GM06990 (cell line): ENCODE results near the gene CDK5RAP2.

- RRBS = 4% methylated on average over 18 of the region's 60 CpGs
Measured at GRCh38 chr9:120579266-120580554, at the start of gene CDK5RAP2. Gene CDK5RAP2, minus strand, starts transcription at chr9:120580167.

DNA sequence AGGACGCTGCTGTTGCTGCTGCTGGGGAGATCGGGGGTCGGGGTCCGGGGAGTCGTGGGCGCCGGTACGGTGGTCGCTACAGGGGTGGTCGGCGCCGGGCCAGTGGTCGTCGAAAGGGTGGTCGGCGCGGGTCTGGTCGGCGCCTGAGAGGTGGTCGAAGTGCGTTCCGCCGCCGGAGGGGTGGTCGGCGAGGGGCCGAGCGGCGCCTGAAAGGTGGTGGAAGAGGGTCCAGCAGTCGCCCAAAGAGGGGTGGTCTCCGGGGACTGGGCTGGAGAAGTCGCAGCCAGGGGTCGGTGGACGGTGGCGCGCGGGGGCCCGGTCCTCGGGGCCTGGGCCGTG is 499 bp downstream of the MEGF9 start:
- RRBS = 4% methylated on average over 31 of the region's 40 CpGs

- RRBS = 24% methylated on average over 4 of the region's 6 CpGs
Measured at GRCh38 chr9:120715112-120715305, 739 bp upstream of the MEGF9 start.

DNA sequence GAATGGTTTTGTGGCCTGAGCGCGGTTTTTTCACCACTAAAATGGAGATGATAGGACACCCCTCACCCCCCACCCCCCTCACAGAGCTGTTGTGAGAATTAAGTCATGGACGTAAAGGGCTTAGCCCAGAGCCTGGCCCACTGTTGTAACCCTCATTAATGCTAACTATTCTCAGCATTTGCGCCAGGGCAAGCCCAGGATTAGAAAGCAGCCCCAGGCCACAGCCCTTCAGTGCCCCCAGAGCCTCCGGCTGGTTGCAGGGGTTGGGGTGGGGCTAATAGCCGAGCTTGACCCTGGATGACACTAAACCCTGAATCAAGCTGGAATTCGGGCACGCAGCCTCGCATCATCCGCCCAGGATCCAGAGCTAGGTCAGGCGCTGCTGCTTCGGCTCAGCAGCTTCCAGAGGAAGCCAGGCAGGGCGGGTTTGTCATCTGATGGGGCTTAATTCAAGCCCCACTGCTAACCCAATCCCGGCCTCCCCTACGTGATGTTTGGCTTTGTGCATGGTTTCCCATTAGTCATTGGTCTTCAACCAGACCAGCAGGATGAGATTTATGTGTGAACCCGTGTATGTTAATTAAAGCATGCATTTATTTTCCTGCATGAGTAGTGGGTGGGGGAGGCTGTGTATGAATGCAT is 1.2 kb upstream of the MEGF9 start:
- RRBS = no CpG with 5 or more reads among the region's 16 CpGs

GRCh38 chr9:120816927-120818109 is 24.1 kb downstream of the B3GALT9 start:
- RRBS = no CpG with 5 or more reads among the region's 9 CpGs

GRCh38 chr9:120891269-120892018 is 14.5 kb upstream of the PHF19 start:
- RRBS = 82% methylated on average over 2 of the region's 13 CpGs

DNA sequence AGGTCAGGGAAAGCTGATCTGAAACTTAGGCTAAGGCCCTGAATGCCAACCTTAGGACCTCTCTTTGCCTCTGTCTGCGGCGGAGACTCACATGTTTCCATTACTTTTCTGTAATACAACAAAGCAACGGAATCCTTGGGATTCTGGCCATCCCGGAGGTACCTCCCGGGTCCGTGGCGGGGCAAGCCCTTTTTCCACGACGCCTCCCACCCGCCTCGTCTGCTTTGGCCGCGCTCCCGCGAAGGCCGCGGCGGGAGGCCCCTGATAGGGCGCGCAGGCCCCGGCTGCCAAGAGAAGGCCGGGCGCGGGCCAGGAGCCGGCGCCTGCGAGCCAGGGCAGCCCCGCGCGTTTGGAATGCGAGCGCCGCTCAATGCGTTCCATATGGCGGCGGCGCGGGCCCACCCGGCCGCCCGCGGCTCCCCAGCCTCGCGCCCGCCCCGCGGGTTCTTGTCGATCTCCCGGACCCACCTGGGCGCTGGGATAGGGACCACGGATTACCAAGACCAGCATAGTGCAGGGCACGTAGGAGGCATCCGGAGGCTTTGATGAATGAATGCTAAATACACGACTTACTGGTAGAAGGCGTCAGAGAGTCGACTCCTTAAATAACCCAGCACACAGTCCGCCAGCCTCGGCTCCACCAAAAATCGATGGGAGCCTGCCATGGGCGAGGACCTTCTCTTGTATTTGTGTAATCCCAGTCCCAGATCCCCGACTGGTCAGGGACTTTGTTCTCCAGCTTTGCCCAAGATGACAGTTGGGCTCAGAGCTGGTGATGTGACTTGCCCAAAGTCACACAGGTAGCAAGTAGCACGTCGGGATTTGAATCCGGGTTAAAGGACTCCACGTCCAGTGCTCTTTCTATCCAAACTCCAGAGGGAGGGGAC is 17.6 kb upstream of the PHF19 start:
- RRBS = 97% methylated on average over 15 of the region's 65 CpGs

DNA sequence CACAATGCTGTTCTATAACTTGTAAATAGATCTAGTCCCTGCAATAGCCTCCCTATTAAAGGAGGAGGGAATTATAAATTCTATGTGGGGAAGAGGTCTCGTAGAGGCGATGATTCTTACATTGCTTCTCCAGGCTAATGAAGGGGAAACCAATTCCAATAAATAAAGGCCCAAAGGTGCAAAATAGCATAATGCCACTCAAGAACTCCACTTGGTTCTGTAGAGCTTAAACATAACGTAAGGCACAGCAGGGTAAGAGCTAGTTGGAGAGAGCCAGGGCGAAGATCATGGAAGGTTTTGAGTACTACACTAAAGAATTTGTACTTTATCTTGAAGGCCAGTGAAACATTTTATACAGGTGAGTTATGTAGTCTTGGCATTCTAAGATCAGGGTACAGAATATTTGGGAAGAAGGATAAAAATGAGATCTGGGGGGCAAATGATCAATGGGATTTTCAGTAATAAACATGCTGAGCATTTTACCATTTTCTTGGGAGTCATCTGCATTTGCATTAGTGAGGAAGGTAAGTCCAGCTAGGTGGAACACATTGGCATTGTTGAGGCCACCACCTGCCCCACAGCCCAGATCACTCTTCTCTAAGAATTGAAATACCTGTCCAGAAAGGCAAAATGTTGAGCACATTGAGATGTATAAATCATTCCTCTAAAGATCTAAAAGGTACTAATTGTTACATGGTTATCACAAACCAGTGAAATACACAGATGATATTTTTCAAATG is 34.1 kb downstream of the C5 start:
- RRBS = no CpG with 5 or more reads among the region's 4 CpGs

GRCh38 chr9:121072928-121073423 is 1.8 kb upstream of the CNTRL start:
- RRBS = no CpG with 5 or more reads among the region's 4 CpGs

GRCh38 chr9:121141894-121142427 is 59.7 kb downstream of the RAB14 start:
- RRBS = no CpG with 5 or more reads among the region's 2 CpGs

- RRBS = 2% methylated on average over 18 of the region's 67 CpGs
Measured at GRCh38 chr9:121200823-121201514, 700 bp downstream of the RAB14 start.

- RRBS = no CpG with 5 or more reads among the region's 11 CpGs
Measured at GRCh38 chr9:121288152-121288810, 20.3 kb downstream of the GSN start.

- RRBS = no CpG with 5 or more reads among the region's 6 CpGs
Measured at GRCh38 chr9:121335154-121335835, 34.8 kb downstream of the STOM start.

DNA sequence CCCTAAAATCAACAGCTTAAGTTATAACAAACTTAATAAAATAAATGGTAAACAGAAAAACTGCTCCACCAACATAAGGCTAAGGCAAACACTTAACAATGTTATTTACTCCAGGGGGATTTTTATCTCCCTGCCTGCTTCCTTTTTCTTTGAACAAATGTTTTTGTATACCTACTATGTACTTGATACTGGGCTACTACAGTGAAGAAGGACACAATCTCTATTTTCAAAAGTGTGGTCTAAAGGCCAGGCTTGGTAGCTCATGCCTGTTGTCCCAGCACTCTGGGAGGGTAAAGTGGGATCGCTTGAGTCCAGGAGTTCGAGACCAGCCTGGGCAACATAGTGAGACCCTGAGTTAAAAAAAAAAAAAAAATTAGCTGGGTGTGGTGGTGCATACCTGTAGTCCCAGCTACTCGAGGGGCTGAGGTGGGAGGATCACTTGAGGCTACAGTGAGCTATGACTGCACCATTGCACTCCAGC is 3.4 kb downstream of the STOM start:
- RRBS = no CpG with 5 or more reads among the region's 3 CpGs

DNA sequence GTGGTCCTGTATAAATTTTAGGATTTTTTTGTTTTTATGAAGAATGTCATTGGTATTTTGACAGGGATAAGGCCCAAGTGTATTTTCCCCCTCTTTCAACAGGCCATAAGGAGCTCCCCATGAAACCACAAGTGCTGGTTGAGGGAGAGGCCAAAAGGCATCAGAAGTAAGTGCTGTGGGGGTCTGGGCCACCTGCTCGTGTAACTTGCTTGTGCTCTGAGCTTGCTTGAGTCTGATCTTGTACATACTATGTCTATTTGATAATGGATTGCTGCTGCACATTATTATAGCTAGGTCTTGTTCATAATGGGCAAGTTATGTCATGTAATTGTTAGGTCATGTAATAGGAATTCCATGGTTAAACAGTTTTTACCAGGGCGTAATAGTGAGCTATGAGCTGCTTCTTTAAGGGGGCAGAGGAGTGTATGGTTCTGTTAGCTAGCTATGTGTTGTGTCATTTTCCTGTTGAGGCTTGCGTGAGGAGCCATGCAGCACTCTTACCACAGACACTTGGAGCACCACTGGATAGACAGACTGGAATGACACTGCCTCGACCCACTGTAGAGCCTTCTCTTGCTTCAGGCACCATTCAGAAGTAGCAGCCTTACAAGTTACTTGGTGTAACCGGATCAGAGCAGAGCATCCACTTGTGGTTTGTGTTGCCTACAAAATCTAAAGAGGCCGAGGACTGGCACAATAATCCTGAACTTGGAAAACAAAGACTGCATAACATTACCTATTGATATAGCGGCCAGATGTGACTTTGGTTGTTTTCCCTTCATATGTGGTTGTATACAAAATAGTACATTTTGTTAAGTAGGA is 28.2 kb upstream of the STOM start:
- RRBS = no CpG with 5 or more reads among the region's 7 CpGs

GRCh38 chr9:121577241-121577665 is 74.2 kb upstream of the DAB2IP start:
- RRBS = 47% methylated on average over 3 of the region's 18 CpGs

- RRBS = 14% methylated on average over 44 of the region's 75 CpGs
Measured at GRCh38 chr9:121599237-121599917, 52.1 kb upstream of the DAB2IP start.

- RRBS = 5% methylated on average over 20 of the region's 44 CpGs
Measured at GRCh38 chr9:121699658-121700699, 48.5 kb downstream of the DAB2IP start.

GRCh38 chr9:121736099-121736759 is 84.8 kb downstream of the DAB2IP start:
- RRBS = 16% methylated on average over 33 of the region's 49 CpGs

DNA sequence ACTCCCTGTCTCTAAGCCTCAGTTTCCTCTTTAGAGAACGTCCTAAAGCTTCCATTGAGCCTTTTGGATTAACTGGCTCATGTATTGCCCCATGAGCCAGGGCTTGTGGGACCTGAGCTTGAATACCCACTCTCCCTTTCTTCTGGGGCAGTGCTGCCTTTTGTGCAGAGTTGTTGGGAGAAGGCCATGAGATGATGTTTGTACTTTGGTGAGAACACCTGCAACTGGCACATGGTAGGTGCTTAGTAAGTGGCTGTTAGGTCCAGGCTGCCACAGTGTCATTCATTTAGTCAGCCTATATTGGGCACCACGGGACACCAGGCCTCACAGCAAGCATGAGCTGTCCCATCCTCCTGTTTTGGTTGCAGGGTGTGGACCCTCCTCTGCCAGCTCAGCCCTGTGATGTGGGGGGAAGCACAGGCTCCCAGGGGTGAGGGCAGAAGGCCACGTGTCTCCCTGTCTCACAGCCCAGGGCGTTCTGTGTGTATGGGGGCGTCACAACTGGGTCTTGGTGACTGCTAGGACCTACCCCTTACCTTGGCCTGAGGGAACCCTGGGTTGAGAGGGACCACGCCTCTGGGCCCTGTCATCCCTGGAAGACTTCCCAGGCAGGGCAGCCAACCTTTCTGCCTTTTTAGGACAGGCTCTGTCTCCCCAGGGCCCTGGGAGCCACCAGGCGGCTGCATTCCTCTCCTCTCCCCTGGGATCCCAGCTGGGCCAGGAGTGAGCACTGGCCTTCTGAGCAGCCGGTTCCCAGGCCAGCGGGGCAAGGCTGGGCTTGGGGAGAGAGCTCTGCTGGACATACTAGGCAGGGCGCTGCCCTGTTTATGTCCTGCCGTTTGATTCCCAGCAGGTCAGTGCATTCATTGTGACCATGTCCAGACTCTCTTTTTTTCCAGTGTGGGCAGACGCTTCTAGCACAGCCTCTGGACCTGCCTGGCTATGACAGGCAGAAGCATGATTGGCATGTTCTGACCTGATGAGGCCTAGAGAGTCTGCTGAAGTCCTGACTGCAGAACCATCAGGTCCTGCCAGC is 97.3 kb downstream of the DAB2IP start:
- RRBS = no CpG with 5 or more reads among the region's 12 CpGs